Aorta (tissue), 1 donor: Measurements from ENCODE around the genes SOX14 and CLSTN2.

DNA sequence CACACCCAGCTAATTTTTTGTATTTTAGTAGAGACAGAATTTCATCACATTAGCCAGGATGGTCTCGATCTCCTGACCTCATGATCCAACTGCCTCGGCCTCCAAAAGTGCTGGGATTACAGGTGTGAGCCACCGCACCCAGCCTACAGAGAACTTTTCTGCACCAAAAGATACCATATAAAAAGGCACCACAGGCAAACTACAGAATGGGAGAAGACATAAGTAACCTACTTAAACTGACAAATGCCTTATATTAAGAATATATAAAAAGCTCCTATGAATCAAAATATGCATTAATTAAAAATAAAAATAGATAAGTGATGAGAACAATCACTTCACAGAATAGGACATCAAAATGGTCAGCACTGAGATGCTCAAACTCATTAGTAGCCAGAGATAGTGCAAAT lies 40.0 kb downstream of the STAG1 start:
- PRO-cap, result no peak

GRCh38 chr3:136749952-136750673 lies 2.1 kb downstream of the STAG1 start:
- PRO-cap, result no peak

DNA sequence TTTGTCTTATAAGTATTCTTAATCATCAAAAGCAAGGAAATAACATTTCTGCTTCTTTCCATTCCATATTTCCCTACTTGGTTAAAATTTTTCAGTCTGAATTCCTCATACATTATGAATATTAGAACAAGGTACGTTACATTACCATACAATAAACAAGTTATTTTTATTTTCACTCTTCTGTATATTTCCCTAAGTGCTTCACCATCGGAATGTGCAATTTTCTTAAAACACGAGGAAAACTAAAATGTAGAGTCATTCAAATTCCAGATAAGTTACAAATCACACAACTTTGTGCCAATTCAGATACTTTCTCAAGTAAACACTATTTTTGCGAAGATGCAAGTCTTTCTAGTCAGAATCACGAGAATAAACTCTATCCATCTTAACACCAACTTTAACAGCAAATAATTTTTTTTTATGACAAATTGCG lies 1.4 kb downstream of the STAG1 start:
- PRO-cap, result no peak

DNA sequence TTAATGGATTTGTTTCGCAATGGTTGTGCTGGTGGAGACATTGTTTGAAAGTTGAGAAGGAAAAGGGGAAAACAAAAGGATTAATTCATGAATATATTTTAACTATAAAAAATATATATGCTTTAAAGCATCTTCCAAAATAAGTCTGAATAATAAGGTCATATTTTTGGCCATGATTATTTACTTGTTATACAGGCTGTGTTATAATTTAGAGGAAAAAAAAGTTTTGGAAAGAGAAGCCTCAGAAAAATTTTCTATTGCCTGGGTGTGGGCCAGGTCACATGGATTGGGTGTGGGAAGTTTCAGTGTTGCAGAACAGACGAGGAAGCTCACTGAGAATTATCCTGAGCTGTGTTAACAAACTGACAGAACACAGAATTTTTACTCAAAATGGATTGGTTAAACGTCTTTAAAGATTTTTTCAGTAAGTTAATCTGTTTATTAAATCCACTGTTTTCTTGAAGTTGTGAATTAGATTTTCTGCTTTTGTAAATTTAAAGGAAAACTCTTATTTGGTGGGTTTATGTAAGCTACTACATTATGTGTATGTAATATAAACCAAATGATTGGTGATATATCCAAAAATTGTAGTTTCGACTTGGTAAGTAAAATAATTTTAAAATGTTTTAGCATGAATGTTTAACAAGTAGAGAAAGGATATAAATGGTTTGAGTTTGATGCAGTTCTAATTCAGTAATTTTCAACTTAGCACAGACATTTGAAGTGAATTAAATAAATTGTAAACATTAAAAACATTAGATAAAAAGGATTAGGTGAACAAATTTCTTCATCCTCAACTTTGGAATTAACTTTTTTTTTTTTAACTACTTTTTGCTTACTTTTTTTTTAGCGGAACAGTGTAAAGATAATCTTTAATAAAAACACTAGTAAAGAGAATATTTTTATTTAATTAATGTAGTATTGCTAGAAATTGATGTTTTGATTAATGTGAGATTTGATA lies 27.3 kb upstream of the IL20RB start:
- PRO-cap, result no peak

DNA sequence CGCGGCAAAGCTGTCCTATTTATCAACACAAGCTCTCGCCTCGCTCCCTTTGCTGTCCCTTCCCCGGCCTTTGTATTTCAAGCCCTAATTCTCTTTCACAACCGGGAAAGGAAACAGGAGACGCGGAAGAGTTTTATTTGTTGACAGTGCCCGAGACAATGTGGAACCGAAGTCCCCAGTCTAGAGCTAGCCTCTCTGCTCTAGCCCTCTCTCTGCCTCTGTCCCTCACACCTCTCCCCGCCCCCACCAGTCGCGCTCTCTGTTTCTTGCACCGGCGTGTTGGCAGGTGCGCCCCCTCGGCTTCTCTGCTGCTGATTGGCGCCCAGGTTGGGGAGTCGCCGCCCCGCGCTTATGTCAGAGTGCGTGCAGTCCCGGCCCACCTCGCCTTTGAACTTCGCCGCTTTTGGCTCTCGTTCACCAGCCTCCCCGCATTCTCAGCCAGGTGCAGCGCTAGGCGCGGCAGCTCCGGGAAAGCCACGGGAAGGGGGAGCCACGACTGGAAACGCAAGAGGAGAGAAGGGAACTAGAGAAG lies at the start of gene SOX14:
SOX14 (plus strand) TSS at position 431 of the 532 bp plus-strand sequence.
- PRO-cap, result no peak

DNA sequence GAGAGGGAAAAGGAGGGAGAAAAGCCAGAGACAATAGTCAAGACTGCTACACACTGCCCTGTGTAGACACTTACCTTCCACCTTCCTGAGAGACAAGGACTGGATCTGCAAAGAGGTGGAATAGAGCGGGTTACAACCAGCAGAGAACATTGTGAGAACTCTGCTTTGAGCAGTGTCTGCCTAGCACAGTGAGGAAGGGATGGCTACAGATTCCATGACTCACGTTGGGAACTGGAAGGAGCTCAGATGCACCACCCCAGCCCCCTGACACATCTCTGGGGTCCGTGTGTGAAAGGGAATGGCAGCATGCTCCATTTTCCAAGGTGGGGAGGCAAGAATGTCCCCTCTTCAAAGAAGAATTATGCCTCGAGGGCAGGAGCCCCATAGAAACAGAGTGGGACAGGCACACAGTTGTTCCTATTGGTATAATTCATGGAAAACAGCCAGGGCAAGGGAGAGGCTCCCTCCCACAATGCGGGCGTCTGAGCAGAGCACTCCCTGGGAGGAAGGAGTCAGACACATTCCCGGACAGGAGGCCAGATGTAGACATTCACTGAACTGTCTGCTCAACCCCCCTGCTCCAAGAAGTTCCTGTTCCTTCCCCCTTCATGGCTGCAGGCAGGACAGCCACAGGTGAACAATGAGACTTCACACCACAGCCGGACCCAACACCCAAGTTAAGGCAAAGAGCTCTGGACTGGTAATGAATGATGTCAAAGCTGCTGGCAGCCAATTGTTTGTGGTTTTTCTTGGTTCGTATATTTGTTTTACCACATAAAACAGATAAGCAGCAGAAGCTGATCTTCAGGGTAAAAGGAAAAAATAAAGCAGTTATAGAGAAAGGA lies 33.5 kb downstream of the DZIP1L start:
- PRO-cap, result no peak

GRCh38 chr3:138187474-138188374 lies 623 bp downstream of the ARMC8 start:
- PRO-cap, result unidirectional peak, minus-strand start at chr3:138187842

DNA sequence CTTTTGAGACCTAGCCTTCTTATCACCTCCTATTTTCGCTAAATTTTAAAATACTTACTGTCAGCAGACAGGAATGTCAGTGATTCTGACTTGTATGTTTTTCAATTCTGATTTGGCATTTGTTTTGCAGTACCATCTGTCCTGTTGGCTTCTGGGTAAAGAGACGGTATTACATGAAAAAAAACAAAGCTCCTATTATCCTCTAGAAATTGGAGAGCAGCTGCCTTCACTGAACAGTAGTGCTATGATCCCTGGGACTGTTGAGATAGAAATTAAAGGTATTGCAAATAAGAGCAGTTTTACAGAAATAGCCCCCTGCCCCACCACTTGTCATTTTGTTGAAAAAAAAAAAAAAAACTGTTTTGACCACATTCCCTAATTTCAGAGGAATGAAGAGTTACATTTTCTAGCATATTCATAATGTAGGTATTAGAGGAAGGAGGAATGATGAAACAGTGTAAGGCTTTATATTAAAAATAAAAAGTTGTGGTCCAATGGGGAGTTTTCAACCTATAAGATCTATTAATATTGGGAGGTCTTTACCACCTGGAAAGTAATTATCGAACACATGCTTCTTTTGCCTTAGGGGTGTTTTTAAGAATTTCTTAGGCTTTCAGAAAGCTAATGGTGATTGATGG lies 8.5 kb downstream of the ARMC8 start:
- PRO-cap, result no peak

DNA sequence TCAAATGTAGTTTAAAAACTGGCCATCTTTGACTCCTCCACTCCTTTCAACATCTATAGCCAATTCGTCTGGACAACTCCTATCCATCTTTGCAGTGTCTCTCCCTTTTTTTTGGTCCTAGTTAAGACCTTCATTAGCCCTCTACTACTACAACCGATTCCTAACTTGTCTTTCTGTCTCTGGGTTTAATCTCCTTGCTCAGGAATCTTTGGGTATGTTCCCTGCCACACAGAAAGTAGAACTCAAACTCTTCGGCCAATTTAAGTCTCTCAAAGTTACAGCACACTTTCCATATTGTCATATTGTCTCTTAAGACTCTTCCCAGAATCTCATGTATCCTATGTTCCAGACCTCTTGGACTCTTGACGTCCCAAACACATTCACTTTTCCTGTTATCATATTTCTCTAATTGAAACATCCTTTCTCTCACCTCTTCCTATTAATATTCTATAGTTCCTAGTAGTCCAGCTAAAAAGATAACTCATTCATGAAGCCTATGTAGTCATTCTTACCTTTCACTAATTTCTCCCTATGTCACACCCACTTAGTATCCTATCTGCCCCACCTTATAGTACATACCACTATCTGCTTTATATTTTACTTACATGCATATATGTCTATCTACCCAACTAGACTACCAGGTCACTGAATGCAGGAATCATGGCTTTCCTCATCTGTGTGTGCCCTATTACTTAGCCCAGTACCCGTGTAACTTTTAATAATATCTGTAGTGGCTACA lies 59.1 kb downstream of the CEP70 start:
- PRO-cap, result no peak

GRCh38 chr3:138688804-138689430 lies 80.3 kb downstream of the FAIM start:
- PRO-cap, result no peak

DNA sequence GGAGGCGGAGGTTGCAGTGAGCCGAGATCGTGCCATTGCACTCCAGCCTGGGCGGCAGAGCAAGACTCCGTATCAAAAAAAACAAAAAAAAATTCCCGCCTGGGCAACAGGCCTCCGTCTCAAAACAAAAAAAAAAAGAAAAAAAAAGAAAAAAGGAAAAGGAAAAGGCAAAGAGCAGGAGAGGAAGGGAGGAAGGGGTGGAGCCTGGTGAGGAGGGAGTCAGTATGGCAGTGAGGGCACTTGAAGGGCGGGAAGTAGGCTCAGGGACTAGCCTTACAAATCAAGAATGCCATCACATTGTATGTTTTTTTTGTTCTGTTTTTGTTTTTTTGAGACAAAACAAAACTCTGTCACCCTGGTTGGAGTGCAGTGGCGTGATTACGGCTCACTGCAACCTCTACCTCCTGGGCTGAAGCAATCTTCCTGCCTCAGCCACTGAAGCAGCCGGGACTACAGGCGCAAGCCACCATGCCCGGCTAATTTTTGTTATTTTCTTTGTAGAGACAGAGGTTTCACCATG lies 10.4 kb upstream of the PIK3CB start:
- PRO-cap, result no peak

GRCh38 chr3:139202152-139202820 lies 141.5 kb upstream of the MRPS22 start:
- PRO-cap, result no peak

- PRO-cap, result no peak
Measured at GRCh38 chr3:139373116-139373515, 16.3 kb downstream of the COPB2 start.

- PRO-cap, result no peak
Measured at GRCh38 chr3:139480554-139481042, 4.3 kb upstream of the RBP2 start.

- PRO-cap, result no peak
Measured at GRCh38 chr3:139531487-139531888, 8.1 kb downstream of the RBP1 start.

GRCh38 chr3:139934812-139935851 lies at the start of gene CLSTN2:
TSS of gene CLSTN2 (plus strand) at chr3:139935185.
- PRO-cap, result no peak

DNA sequence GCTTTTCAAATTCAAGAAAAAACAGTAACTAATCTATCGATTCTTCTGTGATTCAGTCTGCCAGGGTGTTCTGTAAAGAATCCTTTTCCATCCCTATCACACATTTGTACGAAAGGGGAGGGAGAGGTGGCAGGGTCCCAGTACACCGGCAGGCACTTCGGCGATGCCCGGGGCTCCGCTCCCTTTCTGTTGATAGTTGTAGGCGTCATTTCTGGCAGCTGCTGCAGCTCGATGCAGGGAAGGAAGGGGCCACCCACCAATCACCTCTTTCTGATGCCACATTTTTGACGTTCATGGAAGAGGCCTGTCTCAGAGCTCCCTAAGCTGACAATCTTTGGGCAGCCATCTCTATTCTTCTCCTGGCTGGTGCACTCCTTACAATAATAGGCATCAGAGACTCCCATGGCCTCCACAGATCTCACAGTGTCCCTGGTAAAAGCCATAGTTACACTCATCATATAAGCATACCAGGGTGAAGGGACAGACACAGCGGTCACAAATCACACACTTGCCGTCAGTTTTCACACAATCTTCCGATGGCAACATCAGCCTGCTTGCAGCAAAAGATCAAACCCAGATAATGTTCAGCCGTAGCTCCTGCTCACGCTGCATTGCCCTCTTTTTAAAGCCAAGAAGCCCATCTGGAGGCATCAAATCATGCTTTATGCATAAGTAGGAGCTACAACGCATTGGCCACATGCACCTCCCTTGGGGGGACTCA lies 60.8 kb upstream of the ZBTB38 start:
- PRO-cap, result no peak

DNA sequence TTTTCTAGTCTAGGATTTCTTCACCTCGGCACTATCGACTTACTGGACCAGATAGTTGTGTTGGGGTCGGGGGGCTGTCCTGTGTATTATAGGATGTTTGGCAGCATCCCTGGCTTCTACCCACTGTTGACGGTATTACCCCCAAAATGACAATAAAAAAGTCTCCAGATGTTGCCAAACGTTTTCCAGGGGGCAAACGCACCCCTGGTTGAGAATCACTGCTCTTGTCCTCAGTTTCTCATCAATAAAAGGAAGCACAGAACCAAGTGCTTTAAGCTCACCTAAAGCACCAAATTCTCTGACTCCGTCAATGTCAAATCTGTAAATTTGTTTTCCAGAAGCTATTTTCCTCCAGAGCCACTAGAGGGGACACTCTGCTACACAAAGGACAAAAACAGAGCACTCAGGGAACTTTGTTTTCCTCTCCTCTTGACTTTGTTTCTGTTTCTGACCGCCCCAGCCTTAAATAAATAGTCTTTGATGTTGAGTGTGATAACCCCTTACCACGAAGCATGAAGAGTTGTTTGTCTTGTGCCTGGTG lies 7.6 kb upstream of the ZBTB38 start:
- PRO-cap, result no peak

GRCh38 chr3:141370081-141370645 lies 1.9 kb downstream of the ZBTB38 start:
- PRO-cap, result no peak

DNA sequence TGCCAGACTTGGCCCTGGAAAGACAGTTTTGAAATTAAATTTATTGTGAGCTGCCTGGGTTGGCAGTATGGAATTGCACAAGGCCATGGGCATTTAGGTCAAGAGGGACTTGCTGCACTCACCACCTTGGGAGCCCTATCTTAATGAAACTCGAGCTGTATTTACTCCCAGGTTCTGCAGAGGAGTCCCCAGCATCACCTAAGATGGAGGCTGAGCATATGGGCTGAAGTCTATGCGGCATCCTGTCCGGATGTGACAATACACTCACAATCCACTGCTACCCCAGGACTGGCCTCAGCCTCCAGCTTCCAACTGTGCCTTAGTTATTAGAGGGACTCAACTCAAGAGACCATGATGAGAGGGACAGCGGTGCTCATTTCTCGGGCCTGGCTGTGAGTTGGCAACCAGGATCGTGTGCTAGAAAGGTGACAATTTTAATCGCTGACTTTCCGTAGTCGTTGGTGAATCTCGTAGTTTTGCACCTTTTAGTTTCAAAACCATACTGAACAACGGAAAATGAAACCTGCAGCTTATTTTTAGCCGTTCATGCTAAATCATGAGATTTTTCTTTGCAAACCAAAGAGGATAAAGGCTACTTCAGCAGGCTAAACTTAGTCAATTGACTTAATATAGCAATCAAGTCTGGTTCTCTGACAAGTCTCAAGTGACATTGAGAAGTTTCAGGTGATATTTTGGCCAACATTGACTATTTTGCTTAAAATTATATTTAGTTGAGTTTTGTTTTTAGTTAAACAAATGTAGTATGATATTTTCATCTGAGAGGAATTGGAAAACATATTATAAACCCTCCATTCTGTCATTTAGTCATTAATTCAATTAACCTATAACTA lies 11.1 kb downstream of the ZBTB38 start:
- PRO-cap, result no peak